Upper lobe of left lung (tissue), 5 donors: ENCODE results near the genes GRIP1, MDM1 and RAP1B.

GRCh38 chr12:65283850-65284637, 5.6 kb downstream of the MSRB3 start:
- PRO-cap, 2 experiments, result no peak in any of the 2 experiments
- RAMPAGE, long total RNA, 4 experiments, result no peak in any of the 4 experiments

DNA sequence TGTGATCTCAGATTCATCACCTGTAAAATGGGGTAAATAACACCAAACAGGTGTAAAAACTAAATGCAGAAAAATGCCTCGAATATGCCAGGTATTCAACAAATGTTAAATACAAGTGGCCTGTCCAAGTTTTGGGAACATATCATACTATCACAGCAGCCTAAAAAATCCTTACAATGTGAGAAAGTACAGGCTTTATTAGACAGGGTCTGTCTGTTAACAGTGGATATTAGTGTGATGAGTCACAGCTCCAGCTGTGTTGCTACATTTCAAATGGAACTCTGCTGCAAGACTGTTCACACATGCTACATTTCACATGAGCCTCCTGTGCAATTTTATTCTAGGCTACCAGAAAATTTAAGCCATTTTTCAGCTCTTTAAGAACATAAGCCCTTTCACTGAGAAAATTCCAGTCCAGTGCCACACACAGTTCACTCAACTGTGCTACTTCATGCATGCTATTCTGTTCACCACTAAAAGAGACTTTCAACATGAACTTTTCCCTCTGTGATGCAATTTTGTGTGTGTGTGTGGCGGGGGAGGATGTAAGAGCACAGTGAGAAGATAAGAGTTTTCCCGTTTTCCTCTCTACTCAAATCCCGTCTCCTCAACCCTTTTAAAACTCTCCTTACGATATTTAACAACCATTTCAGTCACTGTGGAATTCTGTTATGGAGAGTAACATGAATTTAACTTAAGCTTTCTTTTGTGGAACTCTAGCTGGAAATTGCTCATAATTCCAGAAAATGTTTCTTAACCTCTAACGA, 56.8 kb downstream of the MSRB3 start:
- PRO-cap, 2 experiments, result no peak in any of the 2 experiments
- RAMPAGE, long total RNA, 4 experiments, result no peak in any of the 4 experiments

- PRO-cap, 2 experiments, result no peak in any of the 2 experiments
- RAMPAGE, long total RNA, 4 experiments, result no peak in any of the 4 experiments
Measured at GRCh38 chr12:65556767-65557177, 267.5 kb upstream of the HMGA2 start.

- PRO-cap, 2 experiments, result no peak in any of the 2 experiments
- RAMPAGE, long total RNA, 4 experiments, result no peak in any of the 4 experiments
Measured at GRCh38 chr12:65892791-65893656, 68.7 kb downstream of the HMGA2 start.

GRCh38 chr12:66235091-66235933, 46.3 kb downstream of the IRAK3 start:
- PRO-cap, 2 experiments, result peak in 1 of 2 experiments; most common plus-strand start chr12:66235242 (in 1)
- RAMPAGE, long total RNA, 4 experiments, result no peak in any of the 4 experiments

GRCh38 chr12:66251448-66252410, 50.6 kb upstream of the HELB start:
- PRO-cap, 2 experiments, result no peak in any of the 2 experiments
- RAMPAGE, long total RNA, 4 experiments, result no peak in any of the 4 experiments

- PRO-cap, 2 experiments, result no peak in any of the 2 experiments
- RAMPAGE, long total RNA, 4 experiments, result no peak in any of the 4 experiments
Measured at GRCh38 chr12:66286034-66286381, 16.3 kb upstream of the HELB start.

DNA sequence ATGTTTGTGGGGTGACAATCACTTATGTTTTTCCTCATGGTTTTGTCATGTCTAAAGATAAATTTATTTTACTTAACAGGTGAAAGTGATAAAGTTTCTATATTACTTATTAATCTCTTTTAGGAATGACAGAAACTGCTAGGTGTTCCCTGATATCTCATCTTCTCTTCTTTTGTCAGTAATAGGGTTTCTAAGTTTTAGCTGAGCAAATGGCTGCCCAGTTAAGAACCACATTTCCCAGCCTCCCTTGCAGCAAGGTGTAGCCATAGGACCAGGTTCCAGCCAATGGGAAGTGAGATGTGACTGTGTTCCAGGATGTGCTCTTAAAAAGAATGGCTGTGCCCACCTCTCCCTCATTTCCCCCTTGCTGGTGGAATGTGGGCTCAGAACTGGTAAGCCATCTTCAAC, 165.6 kb downstream of the HELB start:
- PRO-cap, 2 experiments, result no peak in any of the 2 experiments
- RAMPAGE, long total RNA, 4 experiments, result no peak in any of the 4 experiments

DNA sequence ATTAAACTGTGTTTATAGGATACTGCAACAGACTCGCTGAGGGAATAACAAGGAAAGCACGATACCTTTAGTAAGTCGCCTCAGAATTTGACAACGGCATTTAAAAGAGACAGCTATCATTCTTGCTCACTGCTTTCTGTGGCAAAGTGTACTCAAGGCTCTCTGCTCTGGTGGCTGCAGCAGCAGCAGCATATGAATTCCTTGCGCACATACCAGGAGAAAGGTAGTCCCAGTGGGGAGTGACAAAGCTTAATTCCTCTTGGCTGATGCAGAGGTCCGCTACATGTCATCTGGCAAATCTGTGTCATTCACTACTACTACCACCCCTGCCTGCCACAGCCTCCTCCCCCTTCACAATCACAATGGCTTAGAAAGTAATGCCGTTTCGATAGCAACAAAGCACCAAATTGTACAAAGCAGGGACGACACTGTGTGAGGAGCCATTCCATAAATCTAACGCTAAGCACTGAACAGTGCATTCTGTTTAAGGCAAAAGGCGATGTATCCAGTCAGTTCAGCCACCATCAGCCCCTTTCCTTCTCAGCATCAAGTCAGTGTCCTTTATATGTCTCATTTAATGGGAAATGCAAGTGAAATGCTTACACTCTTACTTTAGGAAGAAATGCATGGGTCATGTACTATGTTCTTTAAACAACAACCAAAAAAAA, at the start of gene GRIP1:
GRIP1 (minus strand) TSS at position 292 of the 668 bp plus-strand sequence.
- PRO-cap, 2 experiments, result no peak in any of the 2 experiments
- RAMPAGE, long total RNA, 4 experiments, result no peak in any of the 4 experiments

DNA sequence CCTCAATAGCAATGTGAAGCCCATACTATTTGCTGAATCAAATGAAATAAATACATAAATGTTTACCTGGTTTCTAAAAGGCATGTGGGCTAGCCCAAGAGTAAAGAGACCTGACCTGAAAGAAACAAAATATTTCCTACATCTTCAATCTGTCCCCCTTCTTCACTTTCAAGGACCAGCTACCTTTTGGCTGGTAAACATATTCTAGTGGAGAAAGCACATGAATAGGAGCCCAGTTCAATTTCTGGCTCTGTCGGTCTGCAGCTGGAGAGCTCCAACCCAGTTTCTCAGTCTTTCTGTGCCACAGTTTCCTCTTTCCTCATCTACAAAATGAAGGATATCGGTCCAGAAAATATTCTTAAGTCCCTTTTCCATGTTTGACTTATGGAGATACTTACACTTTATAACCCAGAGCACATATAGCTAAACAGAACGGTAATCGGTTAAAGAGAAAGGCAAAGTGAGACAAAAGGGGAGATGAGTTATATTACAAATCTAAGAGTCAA, 170.8 kb upstream of the GRIP1 start:
- PRO-cap, 2 experiments, result no peak in any of the 2 experiments
- RAMPAGE, long total RNA, 4 experiments, result no peak in any of the 4 experiments

DNA sequence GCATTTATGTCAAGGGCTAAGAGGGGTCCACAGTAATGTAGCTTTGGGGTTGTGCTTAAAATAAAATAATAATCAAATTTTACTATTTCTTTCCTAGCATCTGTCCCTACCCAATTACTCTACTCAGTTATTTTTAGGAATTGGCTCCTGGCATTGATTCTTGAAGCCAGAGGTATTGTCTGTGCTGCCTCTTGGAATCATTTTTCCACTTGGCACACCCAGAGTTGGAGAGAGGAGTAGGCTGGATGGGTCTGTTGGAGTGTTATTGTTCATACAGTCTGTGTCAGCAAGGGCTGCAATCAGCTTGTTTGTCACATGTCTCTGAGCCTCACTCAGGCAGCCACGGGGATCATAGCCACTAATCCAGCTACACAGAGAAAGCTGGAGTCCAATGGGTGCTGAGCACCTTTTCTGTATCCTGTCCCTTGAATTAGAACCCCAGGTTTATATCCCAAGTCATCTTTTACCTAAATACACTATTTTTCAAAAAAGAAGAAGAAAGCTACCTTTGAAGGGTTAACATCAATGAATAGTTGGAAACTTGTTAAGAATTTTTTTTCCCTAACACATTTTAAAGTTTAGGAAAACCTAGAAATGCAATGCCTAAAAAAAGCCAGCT, 176.0 kb upstream of the DYRK2 start:
- PRO-cap, 2 experiments, result no peak in any of the 2 experiments
- RAMPAGE, long total RNA, 4 experiments, result no peak in any of the 4 experiments

- PRO-cap, 2 experiments, result no peak in any of the 2 experiments
- RAMPAGE, long total RNA, 4 experiments, result no peak in any of the 4 experiments
Measured at GRCh38 chr12:67659114-67659313, 10.5 kb downstream of the DYRK2 start.

DNA sequence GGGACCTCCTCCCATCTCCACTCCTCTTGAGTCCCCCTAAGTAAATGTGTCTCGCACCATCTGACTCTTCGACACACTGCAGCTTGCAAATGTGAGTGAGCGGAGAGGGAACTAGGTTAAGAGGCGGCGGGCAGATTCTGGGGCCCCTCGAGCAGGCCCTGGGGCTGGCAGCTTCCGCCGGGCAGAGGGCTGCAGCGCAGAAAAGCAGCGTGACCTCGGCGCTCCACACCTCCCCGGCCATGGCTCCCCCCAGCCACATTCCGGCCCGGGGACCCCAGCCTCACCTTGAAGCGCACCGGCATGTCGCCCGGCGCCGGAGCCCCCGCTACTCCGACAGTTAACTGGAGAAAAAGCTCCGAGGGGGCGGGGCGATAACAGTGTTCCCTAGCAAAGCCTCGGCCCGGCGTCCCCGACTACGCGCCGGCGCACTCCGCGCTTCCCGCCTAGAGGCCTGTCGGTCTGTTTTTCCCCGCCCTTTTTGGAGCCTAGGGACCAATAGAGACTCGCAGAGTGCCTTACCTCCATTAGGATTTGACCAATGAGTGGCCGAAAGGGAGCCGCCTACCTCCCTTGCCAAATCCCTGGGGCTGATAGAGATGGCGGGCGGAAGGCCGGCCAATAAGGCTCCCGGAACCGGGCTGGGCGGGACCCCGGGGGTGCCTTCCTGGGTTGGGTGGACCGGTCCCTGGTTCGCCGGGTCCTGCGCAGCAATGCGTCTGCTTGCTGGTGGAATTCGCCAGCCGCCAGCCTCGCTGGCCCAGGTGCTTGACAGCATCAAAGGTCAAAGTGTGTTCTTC, at the start of gene MDM1:
MDM1 (minus strand) TSS at position 419 of the 797 bp plus-strand sequence.
- PRO-cap, 2 experiments, result peak in 2 of 2 experiments; most common plus-strand start position 590 of the sequence (in 1); most common minus-strand start position 417 of the sequence (in 1)
- RAMPAGE, long total RNA, 4 experiments, result start-site peak on the minus strand in 4 of 4 experiments, centred at positions 361 to 364 of the sequence, 11 to 116 reads per replicate

GRCh38 chr12:68538688-68539109, 72.0 kb upstream of the RAP1B start:
- PRO-cap, 2 experiments, result no peak in any of the 2 experiments
- RAMPAGE, long total RNA, 4 experiments, result no peak in any of the 4 experiments

DNA sequence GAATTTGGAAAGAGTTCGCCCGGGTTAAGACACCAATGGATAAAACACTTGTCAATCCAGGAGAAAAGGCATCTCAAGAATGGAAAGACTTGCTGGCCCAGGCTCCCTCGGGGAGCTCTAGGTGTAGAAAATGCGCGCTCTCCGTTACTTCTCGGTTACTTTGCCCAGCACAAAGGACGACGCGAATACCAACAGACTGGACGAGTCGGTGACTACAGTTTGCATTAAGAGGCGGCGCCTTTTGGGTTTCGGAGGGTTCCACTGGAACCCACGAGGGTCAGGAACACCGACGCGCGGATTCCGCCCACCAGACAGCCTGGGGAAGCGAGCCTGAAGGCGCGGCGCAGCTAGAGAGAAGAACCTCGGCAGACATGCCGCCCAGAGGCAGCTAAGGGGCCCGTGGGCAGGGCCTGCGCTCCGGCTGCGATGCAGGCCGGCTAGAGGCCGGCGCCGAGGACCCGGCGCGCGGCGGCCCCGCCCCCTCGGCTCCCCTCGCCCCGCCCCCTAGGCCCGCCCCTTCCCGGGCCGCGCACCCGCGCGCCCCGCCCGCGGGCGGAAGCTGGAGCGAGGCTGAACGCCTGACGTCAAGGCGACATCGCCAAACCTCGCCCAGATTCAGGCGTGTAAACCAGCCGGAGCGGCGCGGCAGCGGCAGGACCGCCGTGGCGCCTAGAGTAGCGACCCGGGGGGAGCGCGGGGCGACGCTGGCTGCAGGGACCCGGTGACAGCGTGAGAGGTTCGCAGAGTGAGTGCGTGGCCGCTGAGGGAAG, at the start of gene RAP1B:
RAP1B (plus strand) TSS at position 592 of the 770 bp plus-strand sequence.
- PRO-cap, 2 experiments, result peak in 2 of 2 experiments; most common plus-strand start position 227 of the sequence (in 1); most common minus-strand start position 187 of the sequence (in 1)
- RAMPAGE, long total RNA, 4 experiments, result start-site peak on the plus strand in 4 of 4 experiments, centred at positions 621 to 659 of the sequence, 69 to 1,674 reads per replicate

GRCh38 chr12:68621206-68621962, 10.7 kb downstream of the RAP1B start:
- PRO-cap, 2 experiments, result no peak in any of the 2 experiments
- RAMPAGE, long total RNA, 4 experiments, result start-site peak on the plus strand in 1 of 4 experiments, at chr12:68621326-68621366 at its widest, 11 reads per replicate

DNA sequence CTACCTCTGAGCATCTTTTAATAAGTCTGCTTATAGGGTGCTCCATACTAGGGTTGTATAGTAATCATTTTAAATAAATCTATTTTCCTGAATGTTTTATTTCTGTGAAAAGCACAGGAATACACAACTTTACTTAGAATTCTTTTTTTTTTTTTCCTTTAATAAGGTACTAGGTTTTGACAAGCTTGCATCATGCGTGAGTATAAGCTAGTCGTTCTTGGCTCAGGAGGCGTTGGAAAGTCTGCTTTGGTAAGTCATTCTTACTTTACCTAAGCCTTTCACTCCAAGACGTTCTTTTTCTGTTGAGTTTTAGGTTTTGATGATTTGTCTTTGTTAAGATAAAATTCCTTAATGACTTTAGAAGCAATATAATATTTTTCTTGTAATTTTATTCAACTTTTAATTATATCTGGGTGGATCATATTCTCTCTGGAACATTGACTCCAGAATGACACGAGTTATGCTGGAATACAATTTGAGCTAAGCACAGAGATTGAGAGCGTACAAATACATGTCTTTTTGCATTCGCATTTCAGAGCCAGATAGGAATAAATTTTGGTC, 37.9 kb downstream of the RAP1B start:
- PRO-cap, 2 experiments, result no peak in any of the 2 experiments
- RAMPAGE, long total RNA, 4 experiments, result no peak in any of the 4 experiments

- PRO-cap, 2 experiments, result peak in 2 of 2 experiments; most common plus-strand start chr12:68809024 (in 2); most common minus-strand start chr12:68808664 (in 1)
- RAMPAGE, long total RNA, 4 experiments, result start-site peak on the plus strand in 2 of 4 experiments, at chr12:68808983-68809037 at its widest, 57 to 89 reads per replicate
Measured at GRCh38 chr12:68808310-68809355, 656 bp downstream of the MDM2 start.

DNA sequence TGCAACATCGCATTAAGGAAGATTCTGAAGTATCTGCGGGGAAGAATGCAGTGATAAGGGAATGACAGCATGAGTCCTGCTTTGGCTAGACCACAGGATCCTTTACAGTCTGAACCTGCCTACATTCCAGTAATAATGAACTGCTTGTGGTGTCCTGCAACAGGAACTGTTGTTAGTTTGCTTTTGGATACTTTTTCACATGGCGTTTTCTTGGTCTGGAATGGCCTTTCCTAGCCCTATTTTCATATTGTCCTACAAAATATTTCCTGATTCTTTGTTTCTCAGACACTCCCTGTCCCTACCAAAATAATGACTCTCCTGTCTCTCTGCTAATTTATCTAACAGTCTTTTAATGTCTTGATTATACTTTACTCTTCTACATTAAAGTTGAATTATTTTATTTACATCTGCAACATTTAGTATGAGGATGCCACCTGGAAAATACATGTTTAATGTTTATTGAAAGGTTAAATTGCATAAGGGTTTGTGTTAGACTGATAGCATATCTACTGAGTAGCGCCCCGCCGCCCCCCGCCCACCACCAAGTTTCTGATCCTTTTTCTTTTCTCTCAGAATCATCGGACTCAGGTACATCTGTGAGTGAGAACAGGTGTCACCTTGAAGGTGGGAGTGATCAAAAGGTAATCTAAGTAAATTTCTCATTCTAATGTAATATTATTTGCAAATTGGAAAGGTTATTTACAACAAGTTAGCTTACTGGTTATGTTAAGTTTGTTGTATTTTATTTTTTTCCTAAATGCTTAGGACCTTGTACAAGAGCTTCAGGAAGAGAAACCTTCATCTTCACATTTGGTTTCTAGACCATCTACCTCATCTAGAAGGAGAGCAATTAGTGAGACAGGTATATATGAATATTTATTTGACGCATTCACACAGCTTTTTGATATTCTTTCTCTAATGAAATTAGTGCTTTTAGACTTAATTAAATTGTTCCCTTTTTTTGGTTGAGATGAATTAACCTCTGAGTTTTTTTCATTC, 16.1 kb downstream of the MDM2 start:
- PRO-cap, 2 experiments, result no peak in any of the 2 experiments
- RAMPAGE, long total RNA, 4 experiments, result no peak in any of the 4 experiments

GRCh38 chr12:68838575-68838905, 30.6 kb downstream of the MDM2 start:
- PRO-cap, 2 experiments, result no peak in any of the 2 experiments
- RAMPAGE, long total RNA, 4 experiments, result no peak in any of the 4 experiments